AG04449 (cell line): Measurements from ENCODE around the gene ZBED4.

DNA sequence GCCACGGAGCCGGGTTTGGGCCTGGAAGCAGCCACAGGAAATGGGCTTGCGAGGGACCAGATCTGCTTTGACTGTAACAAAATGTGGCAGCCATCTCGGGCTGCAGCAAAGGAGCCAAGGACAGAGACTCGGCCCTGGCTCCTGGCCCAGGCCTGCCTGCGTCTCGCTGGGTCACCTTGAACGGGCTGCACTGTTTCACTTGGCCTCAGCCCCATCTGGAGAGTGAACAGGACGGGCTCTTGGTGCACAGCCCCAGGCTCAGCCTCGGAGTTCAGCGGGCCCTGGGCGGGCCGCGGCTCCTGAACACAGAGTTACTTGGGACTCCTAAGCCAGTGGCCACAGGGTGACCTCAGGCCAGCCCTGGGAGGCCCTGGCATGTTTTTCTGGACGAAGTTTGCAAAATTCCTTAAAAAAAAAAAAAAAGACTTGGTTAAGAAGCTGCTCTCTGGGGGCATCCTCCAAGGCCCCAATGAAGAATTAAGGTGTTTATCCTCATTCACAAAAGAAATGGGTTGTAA, 12.0 kb upstream of the TAFA5 start:
- RRBS = no CpG with 5 or more reads among the region's 15 CpGs

DNA sequence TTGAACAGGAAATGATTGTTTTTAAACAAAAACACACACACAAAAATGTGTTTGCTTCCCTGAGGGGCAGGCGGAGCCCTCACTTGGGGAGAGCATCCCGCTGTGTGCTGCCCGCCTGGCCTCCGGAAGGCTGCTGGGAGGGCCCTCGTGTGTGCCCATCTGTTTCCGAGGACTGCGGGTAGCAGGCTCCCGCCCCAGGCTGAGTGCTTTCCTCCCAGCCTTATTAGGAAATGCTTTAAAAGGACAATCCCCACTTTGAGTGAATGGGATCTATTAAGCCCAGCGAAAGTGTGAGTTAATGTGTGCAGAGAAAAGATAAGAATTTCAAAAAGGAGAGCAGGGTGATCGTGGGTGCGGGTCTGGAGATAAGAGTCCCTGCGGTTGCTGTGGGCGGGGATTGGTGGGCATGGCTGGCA, 77.8 kb downstream of the TAFA5 start:
- RRBS = no CpG with 5 or more reads among the region's 13 CpGs

- RRBS = 3% methylated on average over 73 of the region's 109 CpGs
These were observed 85.7 kb downstream of the TAFA5 start for GRCh38 chr22:48574831-48575753.

GRCh38 chr22:49369046-49369665, 458.5 kb downstream of the BRD1 start:
- RRBS = no CpG with 5 or more reads among the region's 36 CpGs

DNA sequence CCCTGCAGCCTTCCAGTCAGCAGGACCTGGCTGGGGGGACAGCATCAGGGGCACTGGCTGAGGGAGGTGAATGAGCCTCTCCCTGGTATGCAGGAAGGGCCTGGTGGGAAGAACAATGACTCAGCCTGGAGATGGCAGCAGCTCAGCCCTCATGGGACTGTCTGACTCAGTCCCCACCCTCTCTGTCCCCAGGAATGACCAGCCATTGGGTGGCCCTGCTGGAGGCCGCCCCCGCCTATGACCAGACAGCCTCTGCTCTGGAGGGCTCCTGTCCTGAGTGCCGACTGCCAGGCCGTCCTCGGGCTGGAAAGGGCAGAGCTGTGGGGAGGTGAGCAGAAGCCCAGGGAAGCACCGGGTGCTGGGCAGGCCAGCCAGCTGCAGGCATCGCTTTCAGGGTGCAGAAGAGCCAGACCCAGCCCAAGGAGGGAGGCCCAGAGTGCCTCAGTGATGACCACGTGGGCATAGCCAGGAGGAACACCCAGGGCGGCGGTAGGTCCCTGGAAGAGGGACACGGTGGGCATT, 454.9 kb downstream of the BRD1 start:
- RRBS = no CpG with 5 or more reads among the region's 11 CpGs

GRCh38 chr22:49607047-49607785, 220.5 kb downstream of the BRD1 start:
- RRBS = no CpG with 5 or more reads among the region's 18 CpGs

GRCh38 chr22:49621769-49622220, 205.9 kb downstream of the BRD1 start:
- RRBS = 33% methylated on average over 3 of the region's 14 CpGs

GRCh38 chr22:49659735-49660411, 167.8 kb downstream of the BRD1 start:
- RRBS = no CpG with 5 or more reads among the region's 29 CpGs

GRCh38 chr22:49724745-49725304, 102.8 kb downstream of the BRD1 start:
- RRBS = 7% methylated on average over 32 of the region's 47 CpGs

DNA sequence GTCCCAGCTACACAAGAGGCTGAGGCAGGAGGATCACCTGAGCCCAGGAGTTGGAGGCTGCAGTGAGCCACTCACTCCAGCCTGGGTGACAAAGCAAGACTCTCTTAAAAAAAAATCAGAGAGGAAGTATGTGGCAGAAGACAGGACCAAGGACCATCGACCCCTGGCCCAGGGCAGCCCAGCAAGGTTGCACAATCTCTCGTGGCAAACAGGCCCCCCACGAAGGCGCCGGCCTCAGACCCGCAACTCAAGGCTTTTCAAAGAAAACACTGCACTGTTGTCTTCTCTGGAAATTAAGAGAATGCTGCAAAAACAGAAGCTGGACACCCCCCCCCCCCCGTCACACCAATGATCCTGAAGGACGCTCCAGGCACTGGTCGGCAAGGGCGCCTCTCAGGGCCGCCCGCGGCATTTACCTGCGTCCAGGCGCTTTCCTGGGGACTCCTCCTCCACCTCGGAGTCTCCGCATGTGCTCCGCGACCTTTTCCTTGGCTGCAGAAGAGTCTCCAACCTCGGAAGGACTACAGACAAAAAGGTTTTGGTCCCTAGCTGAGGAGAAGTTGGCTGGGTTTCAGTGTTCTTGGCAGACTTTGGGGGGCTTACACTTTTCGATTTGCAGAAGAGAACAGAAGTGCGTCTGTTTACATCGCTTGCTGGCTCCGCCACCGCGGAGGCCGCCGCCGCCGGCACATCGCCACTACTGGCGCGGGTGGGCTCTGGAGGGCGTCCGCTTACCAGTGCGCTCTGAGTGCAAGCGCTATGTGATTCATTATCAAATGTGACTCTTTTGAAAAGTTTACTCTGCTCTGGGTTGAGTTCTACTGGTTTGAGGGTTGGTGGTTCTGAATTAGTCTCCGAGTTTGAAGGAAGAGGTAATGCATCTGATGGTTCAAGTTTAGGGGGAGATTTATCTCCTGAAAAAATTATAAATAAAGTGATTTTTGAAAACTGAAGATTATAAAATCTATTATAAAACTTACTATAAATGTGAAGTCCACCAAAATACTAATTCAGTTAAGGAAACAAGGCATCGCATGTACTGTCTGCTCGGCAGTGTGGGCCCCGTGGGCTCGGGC, 40.4 kb downstream of the BRD1 start:
- RRBS = no CpG with 5 or more reads among the region's 42 CpGs

DNA sequence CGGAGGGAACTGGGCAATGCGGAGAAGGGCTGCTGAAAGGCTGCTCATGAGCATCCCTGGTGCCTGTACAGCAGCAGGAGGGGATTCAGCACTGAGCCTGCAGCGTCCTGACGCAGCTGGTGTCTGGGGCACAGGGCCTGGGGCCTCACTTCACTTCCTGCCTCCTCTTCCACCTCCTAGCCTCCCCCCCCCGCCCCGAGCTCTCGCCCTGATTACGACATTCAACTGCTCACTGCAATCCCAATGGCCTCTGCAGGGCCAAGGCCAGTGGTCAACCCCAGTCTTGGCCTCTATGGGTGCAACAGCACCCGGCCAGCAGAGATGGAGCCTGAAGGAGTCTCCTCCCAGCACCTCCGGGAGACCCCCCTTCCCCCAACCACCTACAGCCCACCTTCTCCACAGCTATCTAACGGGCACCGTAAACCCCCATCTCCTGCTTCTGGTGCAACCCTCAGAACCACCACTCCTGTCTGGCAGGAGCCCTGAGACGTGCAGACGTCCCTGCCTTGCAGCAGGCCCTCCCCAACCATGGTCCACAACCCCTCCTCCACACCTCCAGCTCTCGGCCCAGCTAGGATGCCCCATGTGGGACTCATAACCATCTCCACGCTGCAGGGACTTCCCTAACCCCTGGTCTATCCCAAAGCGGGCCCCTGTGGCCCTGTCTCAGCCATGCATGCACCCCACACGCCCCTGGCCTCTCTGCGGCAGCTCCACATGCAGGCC, 38.2 kb downstream of the BRD1 start:
- RRBS = no CpG with 5 or more reads among the region's 19 CpGs

DNA sequence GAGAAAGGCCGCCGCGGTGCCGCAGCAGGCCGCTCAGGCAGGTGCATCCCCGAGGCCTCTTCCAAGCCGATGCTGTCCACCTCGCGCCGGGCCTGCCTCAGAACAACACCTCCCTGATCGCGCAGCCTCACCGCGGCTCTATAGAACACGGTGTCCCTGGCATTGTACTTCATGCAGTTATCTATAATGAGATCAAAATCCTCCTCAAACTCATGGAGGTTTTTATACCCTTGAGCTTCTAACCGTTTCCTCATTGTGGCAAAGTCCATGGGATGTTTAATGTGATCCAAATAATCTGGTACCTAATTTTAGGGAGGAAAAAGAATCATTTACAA, 29.9 kb downstream of the BRD1 start:
- RRBS = no CpG with 5 or more reads among the region's 16 CpGs

DNA sequence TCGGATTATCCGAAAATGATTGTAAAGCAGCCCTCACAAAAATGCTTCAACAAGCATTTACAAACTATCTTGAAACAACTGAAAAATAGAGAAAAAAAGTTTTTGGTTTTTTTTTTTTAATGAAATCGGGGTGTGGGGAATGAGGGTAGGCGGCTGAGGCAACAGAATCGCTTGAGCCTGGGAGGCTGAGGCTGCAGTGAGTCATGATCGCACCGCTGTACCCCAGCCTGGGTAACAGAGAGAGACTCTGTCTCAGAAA, 11.6 kb upstream of the BRD1 start:
- RRBS = no CpG with 5 or more reads among the region's 7 CpGs

DNA sequence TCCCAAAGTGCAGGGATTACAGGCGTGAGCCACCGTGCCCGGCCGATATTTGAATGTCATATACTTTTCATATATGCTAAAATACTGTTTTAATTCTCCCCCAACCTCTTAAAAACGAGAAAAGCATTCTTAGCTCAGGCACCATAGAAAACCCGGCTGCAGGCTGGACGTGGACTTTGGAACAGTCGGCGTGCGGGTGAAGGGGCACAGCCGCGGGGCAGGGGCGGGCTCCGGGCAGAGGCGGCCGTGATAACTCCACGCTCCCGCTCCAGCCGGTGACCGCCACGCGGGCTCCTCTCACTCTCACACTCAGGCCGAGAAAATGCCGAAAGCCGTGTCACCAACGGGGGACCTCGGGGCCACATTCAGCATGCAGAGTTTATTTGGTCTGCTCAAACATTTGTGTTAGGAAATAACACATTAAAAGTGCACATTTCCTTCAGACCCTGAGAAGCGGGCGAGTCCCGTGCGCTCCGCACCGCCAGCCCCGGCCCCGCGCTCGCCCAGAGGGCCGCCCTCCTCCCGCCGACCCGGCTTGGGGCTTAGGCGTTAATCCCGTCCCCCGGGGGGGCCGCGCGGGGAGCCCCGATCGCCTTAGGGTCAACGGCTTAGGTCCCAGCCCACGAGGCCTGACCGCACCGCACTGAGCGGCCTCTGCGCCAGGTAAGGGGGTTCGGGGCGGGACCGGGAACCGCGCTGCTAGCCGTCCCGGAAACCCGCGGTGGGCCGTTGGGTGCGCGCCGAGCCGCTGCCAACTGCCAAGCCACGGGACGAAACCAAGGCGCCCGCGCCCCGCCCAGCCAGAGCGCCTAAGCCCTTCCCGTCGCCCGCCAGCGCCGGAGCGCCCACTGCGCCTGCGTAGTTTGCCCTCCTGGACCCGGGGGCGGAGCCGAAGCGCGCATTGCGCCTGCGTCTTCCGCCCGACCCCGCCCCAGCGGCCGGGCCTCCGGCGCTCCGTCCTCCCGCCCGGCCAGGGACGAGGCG, 595 bp upstream of the ZBED4 start:
- RRBS = 3% methylated on average over 39 of the region's 103 CpGs

GRCh38 chr22:49853741-49854857, at the start of gene ZBED4:
ZBED4 (plus strand) TSS chr22:49853844.
- RRBS = 2% methylated on average over 60 of the region's 146 CpGs

- RRBS = no CpG with 5 or more reads among the region's 18 CpGs
These were observed 13.5 kb downstream of the CRELD2 start for GRCh38 chr22:49931876-49932373.

DNA sequence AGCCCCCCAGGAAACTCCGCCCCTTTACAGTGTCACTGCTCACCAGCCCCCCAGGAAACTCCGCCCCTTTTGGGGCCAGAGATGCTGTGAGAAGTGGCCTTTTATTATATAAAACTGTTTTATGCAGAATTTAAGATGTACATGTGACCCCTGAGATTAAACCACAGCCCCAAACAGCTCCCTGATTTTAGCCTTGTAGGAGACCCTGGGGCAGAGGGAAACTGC, 15.0 kb upstream of the PIM3 start:
- RRBS = no CpG with 5 or more reads among the region's 2 CpGs

DNA sequence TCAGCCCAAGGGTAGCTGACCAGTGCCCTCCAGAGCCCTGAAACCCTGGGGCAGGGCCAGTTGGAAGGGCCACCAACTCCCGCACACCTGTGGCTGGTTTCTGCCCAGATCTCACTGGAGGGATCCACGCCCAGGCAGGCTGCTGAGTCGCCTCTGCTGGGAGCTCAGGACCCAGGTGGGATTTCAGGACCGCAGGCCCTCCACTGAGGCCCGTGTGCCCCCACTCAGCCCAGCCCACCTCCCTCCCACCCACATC, 8.9 kb upstream of the PIM3 start:
- RRBS = no CpG with 5 or more reads among the region's 5 CpGs

- RRBS = 95% methylated on average over 3 of the region's 18 CpGs
These were observed 8.4 kb downstream of the PIM3 start for GRCh38 chr22:49968695-49969626.

DNA sequence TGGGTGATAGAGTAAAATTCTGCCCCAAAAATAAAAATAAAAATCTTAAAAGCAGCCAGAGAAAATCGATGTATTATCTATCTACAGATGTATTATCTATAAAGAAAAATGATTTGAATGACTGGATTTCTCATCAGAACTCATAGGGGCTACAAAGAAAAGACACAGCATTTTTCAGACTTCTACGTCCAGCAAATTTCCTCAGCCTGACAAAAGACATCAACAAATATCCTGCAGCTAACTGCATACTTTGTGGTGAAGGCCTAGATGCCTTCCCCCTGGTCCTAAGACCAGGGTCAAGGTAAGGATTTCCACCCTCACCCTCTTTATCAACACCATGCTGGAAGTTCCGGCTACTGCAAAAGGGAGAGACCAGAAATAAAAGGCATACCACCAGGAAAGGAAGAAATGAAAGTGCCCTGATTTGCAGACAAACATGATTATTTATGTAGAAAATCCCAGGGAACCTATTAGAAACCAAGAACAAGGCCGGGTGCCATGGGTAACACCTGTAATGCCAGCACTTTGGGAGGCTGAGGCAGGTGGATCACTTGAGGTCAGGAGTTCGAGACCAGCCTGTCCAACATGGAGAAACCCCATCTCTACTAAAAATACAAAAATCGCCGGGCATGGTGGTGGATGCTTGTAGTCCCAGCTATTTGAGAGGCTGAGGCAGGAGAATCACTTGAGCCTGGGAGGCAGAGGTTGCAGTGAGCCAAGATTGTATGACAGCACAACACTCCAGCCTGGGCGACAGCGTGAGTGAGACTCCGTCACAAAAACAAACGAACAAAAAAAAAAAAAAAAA, 20.4 kb downstream of the PIM3 start:
- RRBS = no CpG with 5 or more reads among the region's 11 CpGs